Daoy (cell line): ENCODE measurements around the gene PPP2R2D.

DNA sequence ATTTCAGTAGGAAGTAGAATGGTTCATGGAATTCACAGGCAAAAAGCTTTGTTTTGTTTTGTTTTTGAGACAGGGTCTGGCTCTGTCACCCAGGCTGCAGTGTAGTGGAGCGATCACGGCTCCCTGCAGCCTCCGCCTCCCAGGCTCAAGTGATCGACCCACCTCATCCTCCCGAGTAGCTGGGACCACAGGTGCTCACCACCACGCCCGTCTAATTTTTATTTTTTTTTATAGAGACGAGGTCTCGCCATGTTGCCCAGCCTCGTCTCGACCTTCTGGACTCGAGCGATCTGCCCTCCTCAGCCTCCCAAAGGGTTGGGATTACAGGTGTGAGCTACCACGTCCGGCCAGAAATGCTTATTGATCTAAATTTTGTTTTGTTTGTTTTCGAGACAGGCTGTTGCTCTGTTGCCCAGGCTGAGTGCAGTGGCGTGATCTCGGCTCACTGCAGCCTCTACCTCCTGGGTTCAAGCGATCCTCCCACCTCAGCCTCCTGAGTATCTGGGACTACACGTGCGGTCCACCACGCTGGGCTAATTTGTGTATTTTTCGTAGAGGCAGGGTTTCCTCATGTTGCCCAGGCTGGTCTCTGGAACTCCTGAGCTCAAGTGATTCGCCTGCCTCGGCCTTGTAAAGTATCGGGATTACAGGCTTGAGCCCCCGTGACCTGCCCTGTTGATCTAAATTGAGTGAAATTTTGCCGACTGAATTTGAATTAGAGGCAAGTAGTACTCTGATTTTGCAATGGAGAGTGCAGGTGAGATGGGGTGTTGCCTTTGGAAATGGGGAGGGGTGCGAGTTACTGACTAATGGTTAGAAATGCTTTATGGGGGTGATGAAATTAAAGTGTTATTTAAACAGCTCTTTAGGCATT lies 1.7 kb downstream of the GLRX3 start:
- RAMPAGE, long total RNA, result no peak

GRCh38 chr10:131260219-131260525 lies 51.3 kb downstream of the TCERG1L start:
- RAMPAGE, long total RNA, result no peak

- RAMPAGE, long total RNA, result no peak
These were observed 164.5 kb upstream of the TCERG1L start for GRCh38 chr10:131476072-131476287.

GRCh38 chr10:131821781-131822011 lies 79.1 kb upstream of the PPP2R2D start:
- RAMPAGE, long total RNA, result no peak

- RAMPAGE, long total RNA, result no peak
These were observed at the start of gene PPP2R2D for GRCh38 chr10:131900737-131901357. TSS of gene PPP2R2D (plus strand) at chr10:131901008.

GRCh38 chr10:131973433-131974148 lies 8.1 kb downstream of the BNIP3 start:
- RAMPAGE, long total RNA, result no peak

DNA sequence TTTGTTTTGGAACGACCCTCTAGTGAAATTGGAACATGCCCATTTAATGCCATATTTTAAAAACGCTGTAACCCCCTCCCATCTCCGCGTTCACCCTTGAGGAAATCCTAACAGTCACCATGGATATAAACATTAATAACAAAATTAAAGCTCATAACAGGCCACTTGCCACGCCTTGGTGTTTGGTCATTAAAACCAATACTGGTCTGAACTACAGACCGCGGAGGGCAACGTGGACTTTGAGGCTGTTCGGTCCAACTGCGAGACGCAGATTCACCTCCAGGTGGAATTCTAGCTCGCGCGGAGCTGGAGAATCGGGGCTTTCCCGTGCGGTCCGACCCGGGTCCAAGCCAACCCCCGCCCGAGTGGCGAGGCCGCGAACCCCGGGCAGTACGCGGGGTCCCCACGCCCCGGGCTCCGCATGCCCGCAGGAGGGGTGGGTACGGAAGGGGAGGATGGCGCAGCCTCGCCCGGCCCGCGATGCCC lies 504 bp downstream of the BNIP3 start:
- RAMPAGE, long total RNA, result no peak

- RAMPAGE, long total RNA, result no peak
These were observed 28.6 kb upstream of the JAKMIP3 start for GRCh38 chr10:132037177-132037510.

DNA sequence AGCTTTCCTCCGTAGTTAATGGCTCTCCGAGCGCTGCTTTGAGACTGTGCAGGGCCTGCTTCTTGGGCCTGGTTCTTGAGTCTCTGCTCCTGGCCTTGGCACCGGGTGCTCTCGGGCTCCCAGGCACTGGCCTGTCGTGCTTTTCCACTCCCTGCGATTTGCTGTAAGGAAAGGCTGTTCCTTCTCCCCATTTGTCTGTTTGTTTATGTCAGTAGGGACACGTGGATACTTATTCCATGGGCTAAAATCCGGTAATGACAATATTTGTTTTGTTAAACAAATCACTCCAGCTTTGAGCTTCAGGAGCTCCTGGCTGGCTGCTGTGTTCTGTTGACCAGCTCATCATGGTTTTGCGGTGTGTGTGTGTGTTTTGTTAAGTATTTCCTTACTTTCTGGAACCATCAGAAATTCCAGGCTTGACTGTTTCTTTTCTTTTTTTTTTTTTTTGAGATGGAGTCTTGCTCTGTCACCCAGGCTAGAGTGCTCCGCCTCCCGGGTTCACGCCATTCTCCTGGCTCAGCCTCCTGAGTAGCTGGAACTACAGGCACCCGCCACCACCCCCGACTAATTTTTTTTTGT lies 17.4 kb upstream of the JAKMIP3 start:
- RAMPAGE, long total RNA, result no peak

DNA sequence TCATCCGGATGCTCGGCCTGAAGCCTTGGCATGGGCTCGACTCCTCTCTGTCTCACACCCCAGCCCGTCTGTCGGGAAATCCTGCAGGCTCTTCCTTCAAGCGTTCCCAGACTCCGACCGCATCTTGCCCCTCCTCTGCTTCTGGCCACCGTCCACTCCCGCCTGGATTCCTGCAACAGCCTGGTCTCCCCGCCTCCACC lies 35.3 kb downstream of the STK32C start:
- RAMPAGE, long total RNA, result no peak

DNA sequence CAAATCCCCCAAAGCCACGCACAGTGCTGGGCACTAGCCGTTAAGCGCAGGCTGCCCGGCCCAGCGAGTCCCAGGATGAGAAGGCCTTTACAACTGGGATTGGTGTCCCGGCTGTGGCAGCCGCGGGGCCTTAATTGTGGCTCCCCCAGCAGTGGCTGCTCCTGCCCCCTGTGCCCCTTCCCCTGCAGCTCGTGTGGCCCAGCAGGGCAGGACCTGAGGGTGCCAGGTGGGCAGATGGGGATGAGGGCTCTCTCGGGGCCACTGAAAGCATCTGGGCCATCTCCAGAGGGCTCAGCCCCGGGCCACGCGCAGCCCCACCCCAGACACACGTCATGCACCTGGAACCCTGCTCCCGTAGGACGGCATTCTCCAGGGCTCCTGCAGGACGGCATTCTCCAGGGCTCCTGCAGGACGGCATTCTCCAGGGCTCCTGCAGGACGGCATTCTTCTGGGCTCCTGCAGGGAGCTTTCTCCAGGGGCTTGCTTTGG lies 6.7 kb downstream of the PWWP2B start:
- RAMPAGE, long total RNA, result no peak

GRCh38 chr10:132407061-132408247 lies 10.5 kb downstream of the PWWP2B start:
- RAMPAGE, long total RNA, result no peak

- RAMPAGE, long total RNA, result no peak
These were observed 52.2 kb downstream of the PWWP2B start for GRCh38 chr10:132449204-132449594.

- RAMPAGE, long total RNA, result no peak
These were observed 34.2 kb downstream of the INPP5A start for GRCh38 chr10:132571555-132572333.

DNA sequence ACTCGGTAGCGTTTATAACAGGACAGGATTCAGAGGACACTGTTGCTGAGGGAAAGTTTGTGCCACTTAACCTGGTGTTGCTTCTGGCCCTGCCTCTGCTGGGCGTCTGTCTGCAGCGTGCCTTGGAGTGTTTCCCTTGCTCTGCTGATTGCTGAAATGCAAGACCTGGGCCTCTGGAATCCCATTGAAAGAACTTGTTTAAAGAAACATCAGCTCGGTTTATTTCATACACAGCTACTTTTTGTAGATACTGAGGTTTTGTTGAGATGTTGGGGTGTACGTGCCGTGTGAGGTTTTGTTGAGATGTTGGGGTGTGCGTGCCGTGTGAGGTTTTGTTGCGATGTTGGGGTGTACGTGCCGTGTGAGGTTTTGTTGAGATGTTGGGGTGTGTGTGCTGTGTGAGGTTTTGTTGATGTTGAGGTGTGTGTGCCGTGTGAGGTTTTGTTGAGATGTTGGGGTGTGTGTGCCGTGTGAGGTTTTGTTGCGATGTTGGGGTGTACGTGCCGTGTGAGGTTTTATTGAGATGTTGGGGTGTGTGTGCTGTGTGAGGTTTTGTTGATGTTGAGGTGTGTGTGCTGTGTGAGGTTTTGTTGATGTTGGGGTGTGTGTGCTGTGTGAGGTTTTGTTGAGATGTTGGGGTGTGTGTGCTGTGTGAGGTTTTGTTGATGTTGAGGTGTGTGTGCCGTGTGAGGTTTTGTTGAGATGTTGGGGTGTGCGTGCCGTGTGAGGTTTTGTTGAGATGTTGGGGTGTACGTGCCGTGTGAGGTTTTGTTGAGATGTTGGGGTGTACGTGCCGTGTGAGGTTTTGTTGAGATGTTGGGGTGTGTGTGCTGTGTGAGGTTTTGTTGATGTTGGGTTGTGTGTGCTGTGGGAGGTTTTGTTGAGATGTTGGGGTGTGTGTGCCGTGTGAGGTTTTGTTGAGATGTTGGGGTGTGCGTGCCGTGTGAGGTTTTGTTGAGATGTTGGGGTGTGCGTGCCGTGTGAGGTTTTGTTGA lies 35.4 kb downstream of the INPP5A start:
- RAMPAGE, long total RNA, result no peak

- RAMPAGE, long total RNA, result no peak
These were observed 114.3 kb downstream of the INPP5A start for GRCh38 chr10:132651892-132652302.

- RAMPAGE, long total RNA, result no peak
These were observed 118.9 kb downstream of the INPP5A start for GRCh38 chr10:132656432-132656901.

GRCh38 chr10:132743608-132744059 lies 42.3 kb downstream of the NKX6-2 start:
- RAMPAGE, long total RNA, result no peak

DNA sequence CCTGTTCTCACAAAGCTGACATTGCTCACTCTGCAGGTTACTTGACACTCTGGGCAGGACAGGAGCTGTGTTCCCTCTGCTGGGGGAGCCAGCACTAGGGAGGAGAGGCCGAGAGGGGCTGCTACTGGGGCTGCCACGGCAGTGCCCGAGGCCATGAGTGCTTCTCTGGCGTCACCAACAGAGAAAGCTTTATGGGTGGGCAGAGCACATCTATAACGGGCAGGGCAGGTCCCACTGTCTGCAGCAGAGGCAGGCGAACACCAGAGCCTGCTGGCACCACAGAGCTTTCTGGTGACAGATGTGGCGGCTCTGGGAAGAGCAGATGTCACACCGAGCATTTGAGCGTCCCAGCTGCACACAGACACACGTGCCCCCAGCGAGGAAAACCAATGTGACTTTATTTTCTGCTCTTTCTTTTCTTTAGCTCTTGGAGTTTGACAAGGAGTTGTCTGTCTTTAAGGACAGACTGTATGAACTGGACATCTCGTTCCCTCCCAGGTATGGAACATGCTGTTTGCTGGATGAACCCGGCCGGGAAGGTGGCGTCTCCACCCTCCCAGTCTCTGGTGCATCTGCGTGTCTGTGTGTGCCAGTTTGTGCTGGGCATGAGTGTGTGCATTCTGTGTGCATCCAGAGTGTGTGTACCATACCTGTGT lies 20.5 kb downstream of the NKX6-2 start:
- RAMPAGE, long total RNA, result no peak

DNA sequence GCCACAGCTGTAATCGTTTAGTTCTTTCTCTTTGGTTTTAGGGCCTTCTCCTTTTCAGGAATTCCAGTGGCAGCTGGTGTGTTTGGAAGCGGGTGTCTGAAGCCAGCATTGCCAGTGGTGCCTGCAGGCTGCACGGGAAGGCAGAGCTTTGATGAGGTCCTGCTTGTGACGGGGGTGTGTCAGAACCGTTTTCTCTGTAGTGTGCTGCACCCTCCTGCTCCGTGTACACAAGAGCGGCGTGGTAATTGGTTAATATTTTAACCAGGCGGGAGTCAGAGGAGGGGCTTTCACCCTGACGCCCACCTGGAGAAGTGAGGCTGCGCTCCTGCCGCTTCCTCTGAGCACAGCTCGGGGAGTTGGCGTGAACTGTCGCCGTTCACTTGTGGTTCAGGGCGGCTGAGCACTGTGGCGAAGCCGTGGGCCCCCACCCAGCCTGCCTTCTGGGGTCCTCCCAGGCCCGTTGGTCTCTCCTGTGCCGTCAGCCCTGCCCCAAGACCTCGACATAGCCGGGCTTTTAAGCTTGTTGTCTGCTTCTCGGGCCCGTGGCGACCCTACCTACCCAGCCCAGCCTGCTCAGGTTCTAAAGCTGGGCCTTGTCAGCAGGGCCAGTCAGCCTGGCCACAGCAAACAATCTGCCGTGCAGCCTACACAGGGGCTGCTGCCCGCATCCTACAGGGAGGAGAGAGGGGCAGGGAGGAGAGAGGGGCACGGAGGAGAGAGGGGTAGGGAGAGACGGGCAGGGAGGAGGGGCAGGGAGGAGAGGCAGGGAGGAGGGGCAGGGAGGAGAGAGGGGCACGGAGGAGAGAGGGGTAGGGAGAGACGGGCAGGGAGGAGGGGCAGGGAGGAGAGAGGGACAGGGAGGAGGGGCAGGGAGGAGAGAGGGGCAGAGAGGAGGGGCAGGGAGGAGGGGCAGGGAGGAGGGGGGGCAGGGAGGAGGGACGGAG lies 11.6 kb downstream of the NKX6-2 start:
- RAMPAGE, long total RNA, result no peak